Breast epithelium (tissue), 2 donors: ENCODE measurements around a stretch of chr9.

DNA sequence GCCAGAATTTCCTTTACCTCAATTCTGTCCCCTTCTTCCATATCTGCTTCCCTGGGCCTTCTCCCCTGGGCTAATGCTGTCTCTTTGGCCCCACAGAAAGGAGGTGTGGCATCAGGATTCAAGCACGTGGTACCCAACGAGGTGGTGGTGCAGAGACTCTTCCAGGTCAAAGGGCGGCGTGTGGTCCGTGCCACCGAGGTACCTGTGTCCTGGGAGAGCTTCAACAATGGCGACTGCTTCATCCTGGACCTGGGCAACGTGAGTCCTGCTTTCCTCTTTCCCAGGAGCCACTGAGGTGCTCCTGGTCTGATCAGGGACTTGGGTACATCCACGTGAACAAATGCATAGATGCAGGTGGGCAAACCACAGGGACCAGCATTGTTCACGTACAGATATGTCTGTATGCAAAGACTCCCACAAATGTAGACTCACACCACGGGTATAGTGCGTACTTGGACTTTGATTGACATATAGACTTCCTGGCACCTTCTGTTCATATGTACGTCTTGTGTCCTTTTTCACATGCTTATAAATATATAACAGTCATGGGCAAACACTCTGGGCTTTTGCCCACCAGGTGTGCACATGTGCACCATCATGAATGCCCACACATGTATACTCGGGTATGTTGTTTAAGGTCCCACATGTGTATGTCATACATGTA lies 42.8 kb downstream of the GSN start:
- PRO-cap: no peak
- RAMPAGE, long total RNA, 2 experiments: no peak in any of the 2 experiments

- PRO-cap: no peak
- RAMPAGE, long total RNA, 2 experiments: no peak in any of the 2 experiments
Observed at GRCh38 chr9:121607611-121608645, 43.5 kb upstream of the DAB2IP start.

- PRO-cap: bidirectional peak, plus-strand start at chr9:121652554, minus-strand start at chr9:121652390
- RAMPAGE, long total RNA, 2 experiments: no peak in any of the 2 experiments
Observed at GRCh38 chr9:121652133-121653182, 1.0 kb downstream of the DAB2IP start.

- PRO-cap: no peak
- RAMPAGE, long total RNA, 2 experiments: no peak in any of the 2 experiments
Observed at GRCh38 chr9:121734837-121735732, 83.7 kb downstream of the DAB2IP start.

DNA sequence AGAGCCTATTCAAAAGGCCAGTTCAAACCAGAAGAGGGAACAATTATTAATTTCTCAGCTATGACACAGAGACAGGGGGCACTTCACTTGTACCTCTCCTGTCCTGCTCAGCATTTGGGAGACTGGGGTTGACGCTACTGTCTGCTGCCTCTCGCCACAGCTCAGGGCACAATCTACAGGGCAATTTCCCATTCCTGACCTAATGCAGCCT lies 208.5 kb downstream of the TTLL11 start:
- PRO-cap: no peak
- RAMPAGE, long total RNA, 2 experiments: no peak in any of the 2 experiments

GRCh38 chr9:121963450-121964259 lies 129.5 kb downstream of the TTLL11 start:
- PRO-cap: no peak
- RAMPAGE, long total RNA, 2 experiments: no peak in any of the 2 experiments

DNA sequence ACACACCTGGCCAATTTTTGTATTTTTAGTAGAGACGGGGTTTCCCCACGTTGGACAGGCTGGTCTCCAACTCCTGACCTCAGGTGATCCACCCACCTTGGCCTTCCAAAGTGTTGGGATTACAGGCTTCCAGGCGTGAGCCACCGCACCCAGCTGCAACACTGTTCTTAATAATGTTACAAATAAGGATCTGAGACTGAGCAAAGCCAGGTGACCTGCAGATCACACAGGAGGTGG lies 91.9 kb downstream of the TTLL11 start:
- PRO-cap: no peak
- RAMPAGE, long total RNA, 2 experiments: no peak in any of the 2 experiments

- PRO-cap: no peak
- RAMPAGE, long total RNA, 2 experiments: no peak in any of the 2 experiments
Observed at GRCh38 chr9:122115857-122116633, 22.9 kb upstream of the TTLL11 start.

DNA sequence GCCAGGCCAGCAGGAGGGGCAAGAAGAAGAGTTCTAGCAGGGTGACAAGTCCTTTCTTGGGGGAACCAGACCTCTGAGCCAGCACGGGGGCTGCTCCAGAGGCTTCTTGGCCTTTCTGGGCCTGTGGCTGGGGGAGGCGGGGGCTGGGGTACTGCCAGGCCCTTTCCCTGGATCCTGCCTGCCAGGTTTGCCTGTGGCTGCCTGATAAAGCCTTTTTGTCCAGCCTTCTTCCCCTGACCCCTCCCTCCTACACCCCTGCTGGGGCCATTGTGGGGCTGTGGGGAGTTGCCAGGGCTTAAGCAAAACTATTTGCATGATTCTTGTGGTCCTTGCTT lies 5.2 kb downstream of the PTGS1 start:
- PRO-cap: no peak
- RAMPAGE, long total RNA, 2 experiments: no peak in any of the 2 experiments

DNA sequence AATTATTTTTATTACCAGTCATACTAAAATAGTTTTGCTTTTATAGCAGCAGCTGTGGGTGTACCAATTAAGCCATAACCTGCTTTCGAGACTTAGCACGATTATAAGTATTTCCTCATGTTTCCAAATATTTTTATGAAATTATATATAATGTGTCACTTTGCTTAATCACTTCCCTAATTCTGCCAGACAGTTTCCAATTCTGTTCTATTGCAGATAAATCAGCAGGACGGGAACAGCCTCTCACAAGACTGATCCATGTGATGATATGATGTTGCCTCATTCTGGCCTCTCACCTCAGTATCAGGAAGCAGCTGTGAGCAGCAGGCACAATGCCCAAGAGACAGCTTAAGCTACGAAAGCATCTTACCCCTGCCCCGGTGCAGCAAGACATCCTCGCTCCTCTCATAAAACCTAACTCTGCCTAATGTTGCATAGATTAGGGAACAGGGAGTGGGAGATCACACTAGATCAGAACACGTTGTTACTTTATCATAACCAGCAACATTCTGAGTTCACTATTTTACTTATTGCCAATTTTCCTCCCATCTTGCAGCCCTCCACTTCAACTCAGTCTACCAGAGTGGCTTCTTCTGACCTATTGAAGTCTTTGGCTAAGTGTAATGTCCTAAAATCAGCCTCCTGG lies 6.8 kb downstream of the PDCL start:
- PRO-cap: no peak
- RAMPAGE, long total RNA, 2 experiments: no peak in any of the 2 experiments

- PRO-cap: no peak
- RAMPAGE, long total RNA, 2 experiments: no peak in any of the 2 experiments
Observed at GRCh38 chr9:122846143-122847068, 18.0 kb upstream of the PDCL start.

- PRO-cap: no peak
- RAMPAGE, long total RNA, 2 experiments: no peak in any of the 2 experiments
Observed at GRCh38 chr9:122879855-122880416, 25.2 kb downstream of the RC3H2 start.

DNA sequence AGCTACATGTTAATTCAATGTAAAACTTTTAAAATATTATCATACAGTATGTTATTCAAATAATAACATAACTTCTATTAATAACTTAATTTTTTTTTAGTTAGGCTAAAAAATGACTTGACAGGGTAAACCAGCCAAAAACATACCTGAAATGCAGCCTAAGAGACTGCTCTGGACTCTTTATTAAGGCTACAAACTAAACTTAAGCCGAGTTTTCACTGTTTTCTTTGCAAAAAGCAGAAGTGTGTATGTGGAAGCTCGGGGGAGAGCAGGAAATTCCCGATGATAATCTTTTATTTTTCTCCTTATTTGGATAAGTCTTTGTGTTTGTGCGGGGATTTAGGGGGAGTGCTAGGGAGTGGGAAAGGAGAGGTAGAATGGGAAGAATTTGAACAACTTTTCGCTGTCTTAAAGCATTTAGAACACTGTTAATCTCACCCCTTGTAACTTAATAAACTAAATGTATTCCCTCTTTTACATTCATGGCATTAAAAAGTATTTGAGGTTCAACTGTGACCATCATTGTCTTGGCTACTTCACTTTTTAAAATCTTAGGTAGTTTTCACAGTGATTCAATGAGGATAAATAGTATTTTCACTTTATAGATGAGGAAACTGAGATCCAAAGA lies 30.7 kb upstream of the GPR21 start:
- PRO-cap: no peak
- RAMPAGE, long total RNA, 2 experiments: no peak in any of the 2 experiments

DNA sequence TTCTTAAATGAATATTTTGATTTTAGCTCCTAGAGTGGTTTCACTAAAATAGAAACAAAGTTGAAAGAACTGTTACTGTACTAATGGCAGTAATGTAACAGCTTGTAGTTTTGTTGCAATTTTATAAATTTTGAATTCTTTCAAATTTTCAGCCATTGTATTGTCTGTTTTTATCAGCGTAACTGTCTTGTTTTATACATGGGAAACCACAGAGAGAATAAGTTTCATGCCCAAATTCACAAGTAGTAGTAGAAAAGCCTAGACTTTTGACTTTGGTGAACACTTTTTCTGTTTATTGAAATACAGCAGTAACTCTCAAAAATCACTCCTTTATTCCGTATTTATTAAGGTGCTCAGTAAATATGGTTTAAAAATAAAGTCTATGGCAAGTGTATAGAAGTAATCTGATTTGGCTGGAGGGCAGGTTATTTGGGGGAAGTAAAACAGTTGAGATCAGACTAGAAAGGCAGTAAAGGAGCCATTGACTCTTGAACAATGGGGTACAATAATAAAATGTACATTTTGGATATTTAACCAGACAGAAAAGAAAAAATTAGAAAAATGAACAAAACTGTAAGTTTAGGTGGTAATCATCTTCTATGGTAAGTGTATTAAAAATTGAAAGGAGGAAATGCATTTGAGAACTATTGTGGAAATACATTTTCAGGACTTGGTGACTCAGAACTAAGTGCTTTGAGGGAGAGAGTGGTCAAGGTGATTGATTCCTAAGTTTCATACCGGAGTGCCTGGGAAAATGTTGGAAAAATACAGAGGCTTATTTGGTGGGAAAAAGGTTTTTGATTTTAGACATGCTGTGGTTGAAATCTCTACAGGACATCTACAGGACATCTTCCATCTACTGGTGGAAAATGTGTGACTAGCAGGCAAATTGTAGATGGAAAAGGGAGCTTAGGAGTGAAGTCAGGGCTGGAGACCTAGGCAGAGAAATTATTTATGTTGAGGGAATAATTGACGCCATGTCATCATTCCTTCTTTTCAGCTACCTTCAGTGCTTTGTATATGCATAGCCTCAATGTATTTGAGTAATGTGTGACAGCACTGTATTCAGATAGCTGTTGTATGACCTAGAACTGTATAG lies 2.2 kb upstream of the GPR21 start:
- PRO-cap: no peak
- RAMPAGE, long total RNA, 2 experiments: no peak in any of the 2 experiments

GRCh38 chr9:123114489-123115674 lies 81.4 kb downstream of the GPR21 start:
- PRO-cap: no peak
- RAMPAGE, long total RNA, 2 experiments: no peak in any of the 2 experiments

DNA sequence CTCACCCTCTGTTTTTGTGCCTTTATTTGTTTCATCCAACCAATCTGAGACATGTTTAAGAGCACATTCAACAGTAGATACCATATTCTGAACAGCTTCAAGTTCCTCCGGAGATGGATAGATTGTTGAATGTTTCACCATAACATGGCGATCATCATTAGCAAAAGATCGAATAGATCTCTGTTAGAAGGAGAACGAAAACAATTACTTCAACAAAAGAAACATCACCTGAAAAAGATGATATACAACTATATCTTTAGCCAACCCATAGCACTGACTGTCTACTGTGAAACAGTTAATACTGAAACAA lies 89.4 kb downstream of the STRBP start:
- PRO-cap: no peak
- RAMPAGE, long total RNA, 2 experiments: no peak in any of the 2 experiments

DNA sequence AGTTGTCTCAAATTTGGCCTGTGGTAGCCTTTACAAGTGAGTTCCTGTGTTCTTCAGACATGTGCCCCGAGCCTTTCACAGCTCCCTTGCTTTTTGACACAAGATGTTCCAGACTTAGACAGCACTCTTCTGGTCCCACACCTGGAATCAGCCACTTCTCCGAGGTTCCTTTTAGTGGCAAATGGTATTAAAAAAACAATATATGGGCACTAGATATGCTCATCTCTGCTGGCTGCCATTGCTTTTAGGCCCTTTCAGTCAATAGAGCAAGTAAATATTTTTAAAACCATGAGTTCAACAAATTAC lies 46.2 kb downstream of the STRBP start:
- PRO-cap: no peak
- RAMPAGE, long total RNA, 2 experiments: no peak in any of the 2 experiments

- PRO-cap: no peak
- RAMPAGE, long total RNA, 2 experiments: no peak in any of the 2 experiments
Observed at GRCh38 chr9:123339924-123340835, 15.8 kb upstream of the CRB2 start.

DNA sequence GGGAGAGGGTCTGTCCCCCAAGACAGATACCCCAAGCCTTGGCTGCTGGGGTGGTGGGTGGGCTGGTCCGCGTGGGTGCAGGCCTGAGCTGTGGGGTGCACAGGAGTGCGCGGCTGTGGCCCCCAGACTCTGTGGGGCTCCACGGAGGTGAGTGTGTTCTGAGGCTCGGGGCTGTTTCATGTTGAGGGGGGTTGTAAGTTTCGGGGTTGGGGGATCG lies 296 bp downstream of the CRB2 start:
- PRO-cap: no peak
- RAMPAGE, long total RNA, 2 experiments: no peak in any of the 2 experiments

DNA sequence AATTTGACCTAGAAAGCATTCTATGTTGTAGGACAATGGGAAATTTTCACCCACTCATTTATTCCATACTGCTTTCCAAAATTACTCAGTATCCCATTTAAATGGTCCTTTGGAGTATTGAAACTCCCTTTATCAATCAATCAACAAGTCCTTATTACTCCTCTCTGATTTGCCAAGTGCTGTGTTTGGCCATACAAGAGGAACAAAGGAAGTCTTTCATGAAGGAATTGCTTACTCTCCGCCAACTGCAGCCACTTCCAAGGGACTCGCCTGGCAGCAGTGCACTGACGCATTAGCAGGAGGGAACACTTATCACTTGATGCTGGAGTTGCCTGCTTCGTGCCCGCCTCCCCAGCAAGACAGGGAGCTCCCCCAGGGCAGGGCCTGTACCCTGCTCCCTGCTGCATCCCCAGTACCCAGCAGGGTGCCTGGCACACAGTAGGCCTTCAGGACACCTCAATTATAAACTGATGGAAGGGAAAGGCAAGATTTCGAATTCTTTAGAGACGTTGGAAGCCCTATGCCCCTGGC lies 97.8 kb downstream of the CRB2 start:
- PRO-cap: no peak
- RAMPAGE, long total RNA, 2 experiments: no peak in any of the 2 experiments